Epithelial cell of prostate (primary cell): ENCODE measurements around a stretch of chr7.

DNA sequence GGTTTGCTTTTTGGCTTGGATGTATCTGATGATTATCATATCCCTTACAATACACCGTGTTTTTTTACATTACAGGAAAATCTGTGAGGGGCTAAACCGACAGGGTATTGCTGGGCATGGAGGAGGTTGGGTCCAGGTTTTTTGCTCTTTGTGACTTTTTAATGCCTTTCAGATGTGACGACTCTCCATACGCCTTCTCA is 95.2 kb downstream of the CUX1 start:
- RRBS: no CpG with 5 or more reads among the region's 4 CpGs

DNA sequence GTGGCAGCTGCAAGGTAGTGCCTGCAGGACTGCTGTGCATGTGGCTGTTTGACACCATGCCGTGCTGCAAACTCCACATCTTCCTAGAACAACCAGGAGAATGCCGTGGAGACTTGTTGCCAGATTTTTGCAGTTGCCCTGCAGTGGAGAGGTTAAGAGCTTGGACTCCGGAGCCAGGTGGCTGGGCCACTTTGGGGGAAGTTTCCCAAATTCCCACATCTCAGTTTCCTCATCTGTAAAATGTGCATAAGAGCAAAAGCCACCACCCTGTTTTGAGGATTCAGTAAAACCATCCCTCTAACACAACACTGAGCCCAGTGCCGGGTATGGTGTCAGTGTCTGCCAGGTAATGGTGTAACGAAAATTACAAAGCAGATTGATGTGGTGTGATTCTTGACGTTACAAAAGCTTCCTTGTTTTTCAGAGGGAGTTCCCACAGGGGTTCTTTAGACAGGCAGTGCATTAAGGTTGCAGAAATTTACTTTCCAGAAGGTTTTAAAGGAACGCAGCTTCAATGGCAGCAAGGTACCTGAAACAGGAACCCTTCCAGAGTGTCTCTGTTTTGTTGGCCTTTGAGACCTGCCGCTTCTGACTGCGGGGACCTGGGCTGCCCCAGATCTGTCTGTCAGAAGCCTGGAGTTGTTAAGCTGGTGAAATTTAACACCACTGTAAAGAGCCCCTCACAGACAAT is 168.2 kb downstream of the CUX1 start:
- RRBS: no CpG with 5 or more reads among the region's 9 CpGs

DNA sequence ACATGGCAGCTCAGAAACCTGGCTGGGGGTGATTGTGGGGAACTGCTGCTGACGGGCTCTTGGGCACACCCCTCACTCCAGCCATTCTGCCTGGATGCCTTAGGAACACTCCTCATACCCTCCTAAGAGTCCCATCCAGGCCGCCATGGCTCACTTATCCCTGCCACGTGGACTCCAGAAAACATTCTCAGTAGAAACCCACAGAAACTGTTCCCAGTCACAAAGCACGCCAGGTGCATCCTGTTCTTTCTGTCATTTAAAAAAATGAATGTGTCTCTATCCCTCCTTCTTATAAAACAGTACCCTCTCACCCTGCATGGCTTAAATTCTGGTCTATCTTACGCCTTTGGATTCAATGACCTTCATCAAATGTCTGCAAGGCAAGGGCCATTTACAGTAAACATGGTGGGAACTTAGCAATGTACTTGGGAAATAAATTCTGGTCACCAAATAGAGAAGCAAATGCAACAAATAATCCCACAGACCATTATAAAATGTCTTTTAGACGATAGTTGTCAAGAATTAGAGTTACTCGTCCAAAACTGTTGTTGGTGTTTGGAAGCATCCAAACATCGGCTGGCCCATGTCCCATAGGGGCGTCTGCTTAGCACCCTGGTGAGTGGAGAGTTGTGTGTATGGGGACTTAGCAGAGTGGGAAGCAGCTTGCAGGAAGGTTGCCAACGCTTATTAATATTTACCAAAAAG is 177.8 kb downstream of the CUX1 start:
- RRBS: no CpG with 5 or more reads among the region's 10 CpGs

DNA sequence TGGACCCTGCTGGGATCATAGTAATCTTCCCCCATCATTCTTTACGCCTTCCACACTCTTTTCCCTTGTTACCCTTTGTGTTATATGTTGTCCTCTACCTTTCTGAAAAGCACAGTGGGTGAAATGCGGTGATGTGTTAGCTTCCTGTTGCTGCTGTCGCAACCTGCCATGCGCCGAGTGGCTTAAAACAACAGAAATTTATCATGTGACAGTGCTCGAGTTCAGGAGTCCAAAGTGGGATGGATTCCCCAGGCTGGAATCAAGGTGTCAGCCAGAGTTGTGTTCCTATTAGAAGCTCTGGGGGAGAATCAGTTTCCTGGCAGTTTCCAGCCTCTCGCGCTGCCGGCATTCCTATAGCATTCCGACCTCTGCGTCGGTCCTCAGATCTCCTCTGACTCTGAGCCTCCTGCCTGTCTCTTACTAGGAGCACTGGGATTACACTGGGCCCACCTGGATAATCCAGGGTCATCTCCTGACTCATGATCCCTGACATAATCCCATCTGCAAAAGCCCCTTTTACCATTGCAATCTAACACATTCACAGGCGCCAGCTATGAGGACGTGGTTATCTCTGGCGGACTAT is 207.4 kb downstream of the CUX1 start:
- RRBS: no CpG with 5 or more reads among the region's 15 CpGs

DNA sequence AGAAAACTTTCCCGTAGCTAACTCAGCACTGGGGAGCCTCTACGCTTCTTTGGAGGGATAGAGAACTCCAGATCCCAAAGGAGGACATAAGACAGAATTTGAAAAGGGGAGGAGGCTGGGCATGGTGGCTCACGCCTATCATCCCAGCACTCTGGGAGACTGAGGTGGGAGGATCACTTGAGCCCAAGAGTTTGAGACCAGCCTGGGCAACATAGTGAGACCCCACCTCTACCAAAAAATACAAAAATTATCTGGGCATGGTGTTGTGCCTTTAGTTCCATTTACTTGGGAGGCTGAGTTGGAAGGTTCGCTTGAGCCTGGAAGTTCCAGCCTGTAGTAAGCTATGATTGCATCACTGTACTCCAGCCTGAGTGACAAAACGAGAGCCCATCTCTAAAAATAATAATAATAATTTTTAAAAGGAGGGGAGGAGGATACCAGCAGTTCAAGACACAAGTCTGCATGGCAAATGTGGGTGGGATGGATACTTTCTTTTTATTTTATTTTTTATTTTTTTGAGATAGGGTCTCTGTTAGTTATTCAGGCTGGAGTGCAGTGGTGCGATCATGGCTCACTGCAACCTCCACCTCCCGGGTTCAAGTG is 165.9 kb upstream of the SH2B2 start:
- RRBS: no CpG with 5 or more reads among the region's 7 CpGs

DNA sequence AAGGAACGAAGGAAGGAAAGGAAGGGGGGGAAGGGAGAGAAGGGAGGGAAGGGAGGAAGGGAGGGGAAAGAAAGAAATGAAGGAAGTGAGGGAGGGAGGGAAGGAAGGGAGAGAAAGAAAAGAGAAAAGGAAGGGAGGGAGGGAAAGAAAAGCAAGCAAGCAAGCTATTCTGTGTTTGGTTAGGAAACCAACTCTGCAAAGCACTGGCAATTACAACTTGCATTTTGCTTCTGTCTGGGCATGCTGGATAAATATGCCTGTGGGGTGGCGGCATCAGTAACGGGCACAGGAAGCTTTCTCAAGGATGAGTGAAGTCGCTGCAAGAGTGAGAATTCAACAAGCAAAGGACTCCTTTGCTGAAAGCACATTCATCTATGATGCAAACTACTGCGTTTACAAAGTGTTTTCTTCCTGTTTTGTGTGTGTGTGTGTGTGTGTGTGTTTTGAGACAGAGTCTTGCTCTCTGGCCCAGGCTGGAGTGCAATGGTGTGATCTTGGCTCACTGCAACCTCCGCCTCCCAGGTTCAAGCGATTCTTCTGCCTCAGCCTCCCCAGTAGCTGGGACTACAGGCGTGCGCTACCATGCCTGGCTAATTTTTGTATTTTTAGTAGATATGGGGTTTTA is 2.6 kb upstream of the ORAI2 start:
- RRBS: no CpG with 5 or more reads among the region's 9 CpGs

DNA sequence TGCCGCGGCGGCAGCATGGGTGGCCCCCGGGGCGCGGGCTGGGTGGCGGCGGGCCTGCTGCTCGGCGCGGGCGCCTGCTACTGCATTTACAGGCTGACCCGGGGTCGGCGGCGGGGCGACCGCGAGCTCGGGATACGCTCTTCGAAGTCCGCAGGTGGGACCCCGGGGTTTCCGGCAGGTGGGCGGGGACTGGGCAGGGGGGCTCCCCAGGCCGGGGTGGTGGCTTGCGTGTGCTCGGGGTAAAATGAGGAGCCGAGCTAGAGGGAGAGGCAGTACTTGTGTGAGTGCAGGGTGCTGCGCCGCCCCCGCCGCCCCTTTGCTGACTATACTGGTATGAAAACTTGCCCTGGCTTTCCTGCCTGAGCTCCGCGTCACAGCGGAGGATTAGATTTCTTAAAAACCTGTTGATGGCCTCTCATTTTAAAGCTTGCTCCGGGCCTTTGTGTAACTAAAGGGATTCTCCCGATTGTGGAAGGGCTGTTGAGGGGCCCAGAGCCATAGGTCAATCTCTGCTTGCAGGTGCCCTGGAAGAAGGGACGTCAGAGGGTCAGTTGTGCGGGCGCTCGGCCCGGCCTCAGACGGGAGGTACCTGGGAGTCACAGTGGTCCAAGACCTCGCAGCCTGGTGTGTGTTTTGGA is 437 bp downstream of the ARMC10 start:
- RRBS: 1% methylated on average over 7 of the region's 46 CpGs

GRCh38 chr7:103113178-103113635 is 35.7 kb downstream of the NAPEPLD start:
- RRBS: no CpG with 5 or more reads among the region's 1 CpG

- RRBS: no CpG with 5 or more reads among the region's 5 CpGs
These were observed 1.4 kb upstream of the NAPEPLD start for GRCh38 chr7:103150106-103150793.

- RRBS: no CpG with 5 or more reads among the region's 21 CpGs
These were observed 3.6 kb upstream of the NAPEPLD start for GRCh38 chr7:103152342-103153056.

- RRBS: no CpG with 5 or more reads among the region's 3 CpGs
These were observed 2.8 kb downstream of the PMPCB start for GRCh38 chr7:103299957-103300493.

GRCh38 chr7:103388603-103389244 is 41.3 kb downstream of the PSMC2 start:
- RRBS: no CpG with 5 or more reads among the region's 3 CpGs

GRCh38 chr7:103990370-103990800 is 927 bp upstream of the RELN start:
- RRBS: no CpG with 5 or more reads among the region's 18 CpGs

DNA sequence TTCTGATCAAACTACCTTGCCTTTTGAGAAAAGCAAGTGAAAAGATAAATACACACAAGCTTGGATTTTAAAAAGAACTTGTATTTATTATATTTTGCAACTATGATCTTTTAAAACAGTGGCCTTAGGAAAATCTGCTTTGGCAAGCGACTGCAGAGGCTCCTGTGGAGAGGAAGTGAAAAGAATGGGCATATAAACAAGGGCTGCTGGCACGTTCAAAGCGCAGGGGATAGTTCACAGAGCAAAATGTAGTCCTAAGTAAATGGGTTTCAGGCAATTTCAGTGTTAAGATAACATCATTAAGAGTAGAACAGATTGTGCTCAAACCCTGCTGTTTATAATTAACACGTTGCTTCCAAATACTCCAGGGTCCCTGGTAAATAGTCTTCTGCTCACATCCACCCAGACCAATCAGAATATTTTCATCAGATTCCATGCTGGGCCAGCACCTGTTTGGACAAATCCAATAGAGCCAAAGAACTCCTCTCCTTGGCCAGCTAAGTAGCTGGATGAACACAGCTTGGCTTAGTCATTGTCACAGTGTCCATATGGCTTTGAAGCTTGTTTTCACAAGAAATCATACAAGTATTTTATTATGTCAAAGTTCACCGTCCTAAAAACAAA is 81.4 kb downstream of the ORC5 start:
- RRBS: no CpG with 5 or more reads among the region's 5 CpGs

GRCh38 chr7:104470930-104471194 is 142.5 kb downstream of the LHFPL3 start:
- RRBS: no CpG with 5 or more reads among the region's 2 CpGs

DNA sequence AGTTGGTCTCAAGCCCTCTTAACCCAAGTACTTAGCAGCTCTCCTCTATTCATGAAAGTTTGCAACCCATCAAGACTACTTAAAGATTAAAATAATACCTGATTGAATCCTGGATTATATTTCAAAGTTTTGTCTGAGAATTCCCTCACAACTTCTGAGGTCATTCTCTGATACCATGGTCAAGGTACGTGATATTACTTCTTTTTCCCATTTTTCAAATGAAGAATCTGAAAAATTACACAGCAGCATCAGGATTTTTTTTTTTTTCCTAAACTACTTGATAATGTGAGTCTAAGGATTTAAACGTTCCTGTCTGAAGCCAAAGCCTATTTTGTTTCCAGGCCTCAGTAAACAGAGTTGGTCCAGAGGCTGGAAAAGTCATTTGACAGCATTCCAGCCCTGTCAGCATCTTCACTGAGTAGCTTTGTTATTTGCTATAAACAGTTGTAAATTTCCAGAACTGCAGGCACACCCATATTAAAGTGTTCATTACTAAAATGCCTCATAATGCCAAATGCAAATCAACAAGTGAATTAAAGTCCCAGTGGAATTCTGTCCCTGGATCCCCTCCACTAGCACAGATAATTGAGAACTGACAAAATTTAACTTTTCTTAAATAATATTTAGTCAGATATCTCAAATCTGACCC is 35.6 kb upstream of the KMT2E start:
- RRBS: no CpG with 5 or more reads among the region's 2 CpGs

- RRBS: no CpG with 5 or more reads among the region's 5 CpGs
These were observed 27.4 kb upstream of the KMT2E start for GRCh38 chr7:104986530-104987125.

- RRBS: no CpG with 5 or more reads among the region's 3 CpGs
These were observed 15.0 kb upstream of the KMT2E start for GRCh38 chr7:104999046-104999271.

- RRBS: no CpG with 5 or more reads among the region's 5 CpGs
These were observed 38.9 kb downstream of the KMT2E start for GRCh38 chr7:105052835-105053320.

DNA sequence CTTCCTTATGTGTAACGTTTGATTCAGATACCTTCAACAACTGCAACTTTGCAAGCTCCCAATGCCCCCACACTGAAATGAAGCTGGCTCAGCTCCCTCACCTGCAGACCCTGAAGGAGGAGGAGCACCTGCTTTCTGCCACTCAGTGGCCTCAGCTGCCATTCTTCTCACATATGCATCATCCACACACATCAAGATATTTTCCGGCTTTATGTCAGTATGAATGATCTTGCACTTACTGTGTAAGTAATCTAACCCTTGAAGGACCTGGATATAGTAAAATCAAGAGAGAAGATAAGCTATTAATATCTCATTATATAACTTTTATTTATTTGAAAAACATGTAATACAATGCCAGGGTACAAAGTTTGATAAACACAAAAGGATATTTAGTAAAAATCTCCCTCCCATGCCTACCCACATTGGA is 132.4 kb downstream of the KMT2E start:
- RRBS: no CpG with 5 or more reads among the region's 2 CpGs